HL-60 (cell line): ENCODE measurements around a stretch of chr2.

DNA sequence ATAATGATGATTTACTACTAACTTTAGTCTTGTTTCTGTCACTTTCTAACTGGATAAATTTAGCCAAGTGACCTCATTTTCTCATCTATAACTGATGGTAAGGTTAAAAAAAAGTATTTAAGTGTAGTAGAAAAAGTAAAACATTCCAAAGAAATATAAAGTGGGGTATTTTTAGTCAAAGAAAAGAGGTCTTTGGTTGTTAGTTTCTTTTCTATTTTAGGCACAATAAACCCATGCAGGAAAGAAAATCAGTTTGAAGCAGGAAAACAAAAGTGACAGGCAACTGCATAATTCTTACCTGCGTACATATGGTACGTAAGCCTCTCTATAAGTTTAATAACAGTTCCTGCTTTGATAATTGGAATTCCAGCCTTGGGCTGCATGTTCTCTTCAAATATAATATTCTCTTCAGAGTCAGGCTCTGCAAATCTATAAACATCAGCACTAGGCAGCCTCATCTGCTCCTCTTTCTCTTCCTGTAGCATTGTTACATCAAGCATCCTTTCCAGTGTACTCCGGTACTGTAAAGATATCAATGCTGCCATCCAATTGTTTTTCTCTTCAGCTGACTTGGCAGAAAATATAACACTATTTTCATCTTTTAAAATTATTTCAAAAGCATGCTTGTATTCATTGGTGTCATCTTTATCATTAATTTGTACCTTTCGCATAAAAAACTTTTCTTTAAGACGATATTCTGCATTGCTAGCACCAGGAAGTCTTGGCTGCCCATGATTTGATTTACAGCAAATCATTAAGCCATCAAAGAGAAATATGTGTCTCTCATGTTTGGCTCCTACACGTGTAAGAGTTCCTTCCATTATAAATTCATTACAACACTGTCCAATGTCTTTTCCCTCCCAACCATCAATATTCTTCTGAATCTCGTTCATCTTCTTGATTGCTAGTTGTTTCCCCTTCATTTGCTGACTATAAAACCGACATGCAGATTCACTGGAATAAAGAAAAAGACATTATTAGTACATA is 98.3 kb downstream of the SOS1 start:
- RRBS, result no CpG with 5 or more reads among the region's 8 CpGs

DNA sequence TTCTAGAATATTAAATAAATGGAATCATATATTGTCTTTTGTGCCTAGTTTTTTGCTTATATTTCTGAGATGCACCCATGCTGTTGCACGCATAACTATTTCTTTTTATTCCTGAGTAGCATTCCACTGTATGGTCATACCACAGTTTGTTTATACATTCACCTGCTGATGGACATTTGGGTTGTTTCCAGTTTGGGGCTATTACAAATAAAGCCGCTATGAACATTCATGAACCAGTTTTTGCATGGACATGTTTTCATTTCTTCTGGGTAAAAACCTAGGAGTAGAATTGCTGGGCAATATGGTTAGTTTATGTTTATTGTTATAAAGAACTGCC is 68.4 kb downstream of the SOS1 start:
- RRBS, result no CpG with 5 or more reads among the region's 2 CpGs

DNA sequence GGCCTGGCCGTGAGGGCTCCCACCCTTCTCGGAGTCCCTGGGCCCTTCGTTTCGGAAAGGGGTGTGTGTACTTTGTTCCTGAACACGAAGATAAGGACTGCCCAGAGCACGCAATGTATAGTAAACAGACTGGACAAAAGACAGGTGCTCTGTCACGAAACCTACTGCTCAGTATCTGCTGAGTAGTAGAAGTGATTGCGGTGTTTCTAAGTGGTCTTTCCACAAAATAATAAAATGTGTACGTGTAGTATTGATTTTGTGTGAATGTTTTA is 371 bp upstream of the SOS1 start:
- RRBS, result no CpG with 5 or more reads among the region's 9 CpGs

- RRBS, result no CpG with 5 or more reads among the region's 88 CpGs
Measured at GRCh38 chr2:39243508-39244543, 123.0 kb upstream of the SOS1 start.

GRCh38 chr2:39250051-39250913 is 129.4 kb upstream of the SOS1 start:
- RRBS, result no CpG with 5 or more reads among the region's 3 CpGs

DNA sequence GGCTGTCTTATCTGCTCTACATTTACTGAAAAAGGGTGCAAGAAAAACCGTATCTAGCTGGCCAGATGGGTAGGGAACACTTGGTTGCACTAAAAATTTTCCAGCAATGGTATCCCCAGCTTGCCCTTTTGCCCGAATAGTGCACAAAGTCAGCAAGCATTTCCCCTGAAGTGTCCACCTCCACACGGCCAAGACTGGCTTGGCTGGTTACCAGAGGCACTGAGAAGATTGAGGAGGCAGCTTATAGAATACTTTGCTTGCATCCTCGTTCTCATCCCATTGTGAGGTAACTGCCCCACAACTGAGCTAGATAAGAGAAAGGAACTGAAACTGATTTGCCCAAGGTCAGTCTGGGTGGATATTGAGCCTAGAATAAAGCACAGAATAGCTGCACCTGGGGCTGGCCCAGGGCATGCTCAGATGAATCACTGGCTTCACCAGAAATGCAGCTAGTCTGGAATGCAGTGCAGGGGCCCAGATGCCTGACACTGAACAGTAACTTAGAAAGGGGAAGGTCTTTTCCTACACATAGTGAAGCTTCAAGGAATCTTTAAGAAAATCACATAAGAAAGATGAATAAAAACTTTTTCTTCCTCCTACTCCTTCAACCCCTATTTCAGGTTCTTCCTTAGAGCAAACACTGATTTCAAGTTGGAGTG is 32.7 kb upstream of the MAP4K3 start:
- RRBS, result no CpG with 5 or more reads among the region's 4 CpGs

DNA sequence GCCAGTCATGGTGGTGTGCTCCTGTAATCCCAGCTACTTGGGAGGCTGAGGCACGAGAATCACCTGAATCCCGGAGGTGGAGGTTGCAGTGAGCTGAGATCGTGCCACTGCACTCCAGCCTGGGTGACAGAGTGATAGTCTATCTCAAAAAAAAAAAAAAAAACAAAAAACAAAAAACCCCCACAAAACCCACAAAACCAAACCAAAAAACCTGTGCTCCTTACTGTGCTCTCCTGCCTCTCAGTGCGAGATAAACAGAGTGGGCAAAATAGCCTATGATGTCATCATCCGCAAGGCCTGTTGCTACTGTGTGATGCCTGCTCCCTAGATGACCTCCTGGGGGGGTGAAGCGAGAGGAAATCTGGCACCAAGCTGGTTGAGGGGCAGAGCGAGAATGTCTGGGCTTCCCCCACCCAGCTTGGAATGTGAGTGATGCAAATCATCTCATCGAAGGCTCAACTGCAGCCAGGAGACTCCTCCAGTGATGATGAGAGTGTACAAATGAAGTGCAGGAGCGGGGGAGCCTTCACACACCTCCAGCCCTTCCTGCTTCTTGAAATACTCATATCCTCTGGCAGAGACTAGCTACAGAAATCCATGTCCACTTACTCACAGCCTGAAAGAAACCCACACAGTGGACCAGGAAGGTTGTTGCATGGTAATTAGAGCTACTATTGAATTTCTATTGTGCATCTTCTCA is 57.7 kb upstream of the MAP4K3 start:
- RRBS, result no CpG with 5 or more reads among the region's 9 CpGs

- RRBS, result no CpG with 5 or more reads among the region's 9 CpGs
Measured at GRCh38 chr2:39779552-39780037, 537 bp upstream of the THUMPD2 start.

- RRBS, result no CpG with 5 or more reads among the region's 3 CpGs
Measured at GRCh38 chr2:40231547-40232032, 220.3 kb downstream of the SLC8A1 start.

- RRBS, result no CpG with 5 or more reads among the region's 4 CpGs
Measured at GRCh38 chr2:40394454-40395211, 57.3 kb downstream of the SLC8A1 start.

DNA sequence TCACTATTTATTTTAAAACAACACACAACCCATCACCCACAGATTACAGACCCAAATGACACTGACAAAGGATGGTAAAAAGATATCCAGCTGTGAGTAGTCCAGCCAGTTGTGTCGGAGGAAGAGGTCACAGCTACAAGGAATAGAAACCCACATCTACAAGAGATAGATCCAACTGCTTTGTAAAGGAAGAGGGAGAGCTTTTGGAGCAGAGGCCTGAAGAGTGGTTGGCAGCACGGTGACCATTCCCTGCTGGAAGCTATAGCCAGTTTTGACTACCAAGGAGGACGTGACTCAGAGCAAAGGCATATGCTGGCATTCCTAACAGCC is 17.2 kb downstream of the SLC8A1 start:
- RRBS, result no CpG with 5 or more reads among the region's 3 CpGs

DNA sequence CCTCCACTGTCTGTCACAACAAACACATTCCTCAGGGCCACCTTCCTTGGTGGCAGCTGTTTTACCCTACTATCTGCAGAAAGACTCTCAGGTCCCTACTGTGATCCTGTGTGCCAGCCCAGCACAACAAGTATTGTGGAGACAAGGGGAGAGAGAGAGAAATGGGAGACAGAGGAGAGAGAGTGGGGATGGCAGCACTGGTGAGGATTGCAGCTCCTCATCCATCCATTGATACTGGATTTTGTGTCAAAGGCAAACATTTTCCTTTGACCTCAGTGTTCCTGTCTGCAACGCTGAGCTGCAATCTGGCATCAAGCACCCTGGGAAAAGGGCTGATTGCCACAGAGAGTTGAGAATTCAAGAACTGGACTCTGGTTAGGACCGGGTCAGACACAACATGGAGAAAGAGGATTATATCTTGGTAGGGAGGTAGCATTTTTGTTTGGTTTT is 82.1 kb upstream of the PKDCC start:
- RRBS, result no CpG with 5 or more reads among the region's 2 CpGs

- RRBS, result no CpG with 5 or more reads among the region's 6 CpGs
Measured at GRCh38 chr2:42368879-42369333, 7.9 kb upstream of the COX7A2L start.

DNA sequence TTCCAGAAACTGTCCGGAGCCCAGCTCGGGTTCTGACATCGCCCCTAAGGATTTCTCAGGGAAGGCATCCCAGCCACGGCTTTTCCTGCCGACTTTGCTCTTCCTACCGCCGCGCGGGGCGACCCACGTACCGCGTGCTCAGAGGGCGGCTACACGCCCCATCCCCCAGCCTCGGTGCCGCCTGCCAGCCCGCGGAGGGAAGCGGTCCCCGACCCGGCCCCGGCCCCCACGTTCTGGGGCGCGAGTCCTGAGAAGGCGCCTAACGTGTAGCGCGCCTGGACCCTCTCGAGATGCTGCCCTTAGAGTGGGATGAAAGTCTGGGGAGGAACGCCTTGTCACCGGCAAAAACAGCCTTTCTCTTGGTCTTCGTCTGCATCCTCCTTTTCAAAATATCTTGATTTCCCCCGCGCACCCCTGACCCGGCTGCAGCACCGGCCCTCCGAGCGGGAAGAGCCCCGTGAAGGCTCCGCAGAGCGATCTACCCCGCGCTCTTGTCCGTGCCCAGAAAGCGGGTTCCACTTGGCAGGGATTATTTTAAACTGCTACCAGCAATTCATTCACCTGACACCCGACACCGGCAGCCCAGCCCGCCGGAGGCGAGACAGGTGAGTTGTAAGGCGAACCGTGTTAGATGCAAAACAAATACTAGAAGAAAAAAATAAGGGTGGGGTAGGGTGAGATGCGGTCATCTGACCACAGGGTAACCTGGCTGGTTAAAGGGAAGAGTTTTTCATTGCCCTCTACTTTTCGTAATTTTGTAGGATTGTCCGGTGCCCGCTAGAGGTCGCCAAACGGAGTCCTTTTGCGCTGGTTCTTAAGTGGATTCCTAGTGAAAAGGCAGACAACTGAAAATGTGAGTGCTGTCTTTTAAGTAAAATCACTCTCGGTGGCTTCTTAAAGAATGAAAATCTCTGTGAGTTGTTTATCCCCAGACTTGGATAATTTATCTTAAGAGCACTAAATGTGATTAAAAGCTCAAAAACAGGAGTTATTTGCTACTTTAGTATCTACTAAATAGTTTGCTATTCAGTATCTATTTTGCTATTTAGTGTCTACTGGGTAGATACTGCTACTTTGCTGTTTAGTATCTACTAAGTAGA is 970 bp upstream of the KCNG3 start:
- RRBS, result 4% methylated on average over 6 of the region's 62 CpGs

DNA sequence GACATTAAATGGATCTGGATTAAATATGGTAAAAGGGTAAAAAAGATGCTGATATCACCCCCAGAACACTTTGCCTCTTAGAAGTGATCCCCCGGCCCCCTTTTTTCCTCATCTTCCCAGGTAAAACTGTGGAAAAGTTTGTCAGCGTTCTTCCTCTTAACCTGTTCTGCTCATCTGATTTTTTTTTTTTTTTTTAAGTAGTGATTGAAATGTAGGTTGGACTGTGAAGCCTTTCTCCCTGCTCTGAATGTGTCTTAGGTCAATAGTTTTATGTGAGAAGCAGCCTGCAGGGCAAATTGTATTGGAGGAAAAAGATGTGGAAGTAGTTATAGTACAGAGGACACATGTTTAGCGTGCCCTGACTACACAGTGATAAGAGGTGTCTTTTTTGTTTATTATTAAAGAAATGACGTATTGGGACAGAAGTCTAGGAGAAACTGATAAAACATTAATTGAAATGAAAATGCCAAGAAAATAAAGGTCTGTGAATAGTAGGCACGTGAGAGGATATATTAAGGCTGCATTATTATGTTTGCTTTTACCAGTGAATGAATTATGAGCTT is 1.4 kb downstream of the MTA3 start:
- RRBS, result no CpG with 5 or more reads among the region's 5 CpGs

- RRBS, result no CpG with 5 or more reads among the region's 4 CpGs
Measured at GRCh38 chr2:42722427-42722866, 41.5 kb downstream of the OXER1 start.

GRCh38 chr2:42809764-42810345 is 17.5 kb upstream of the HAAO start:
- RRBS, result 4% methylated on average over 41 of the region's 65 CpGs

GRCh38 chr2:42896988-42897413 is 104.6 kb upstream of the HAAO start:
- RRBS, result no CpG with 5 or more reads among the region's 2 CpGs

GRCh38 chr2:42959329-42959970 is 167.1 kb upstream of the HAAO start:
- RRBS, result no CpG with 5 or more reads among the region's 7 CpGs

DNA sequence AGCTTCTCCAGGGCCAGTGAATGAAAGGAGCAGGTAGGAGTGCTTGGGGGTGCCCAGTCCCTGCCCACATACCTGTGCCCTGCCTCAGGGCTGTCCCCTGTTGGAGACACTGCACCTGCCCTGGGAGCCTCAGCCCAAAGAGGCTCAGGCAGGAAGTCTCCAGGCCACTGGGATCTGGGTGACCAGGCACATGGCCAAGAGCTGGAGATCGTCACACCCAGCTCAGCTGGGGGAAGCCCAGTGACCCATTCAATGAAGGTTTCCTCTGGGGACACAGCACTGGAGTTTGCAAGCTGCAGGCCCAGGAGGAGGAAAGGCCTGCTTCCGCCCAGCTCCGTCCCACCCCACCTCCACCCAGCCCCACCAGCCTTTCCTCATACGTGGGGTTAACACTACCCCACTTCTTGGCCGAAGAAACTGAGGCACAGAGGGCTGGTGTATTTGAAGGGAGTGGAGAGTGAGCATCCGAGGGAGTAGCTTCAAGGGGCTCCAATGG is 156.3 kb downstream of the ZFP36L2 start:
- RRBS, result no CpG with 5 or more reads among the region's 6 CpGs